Skin of body (tissue), 2 donors: ENCODE measurements around a stretch of chr20.

DNA sequence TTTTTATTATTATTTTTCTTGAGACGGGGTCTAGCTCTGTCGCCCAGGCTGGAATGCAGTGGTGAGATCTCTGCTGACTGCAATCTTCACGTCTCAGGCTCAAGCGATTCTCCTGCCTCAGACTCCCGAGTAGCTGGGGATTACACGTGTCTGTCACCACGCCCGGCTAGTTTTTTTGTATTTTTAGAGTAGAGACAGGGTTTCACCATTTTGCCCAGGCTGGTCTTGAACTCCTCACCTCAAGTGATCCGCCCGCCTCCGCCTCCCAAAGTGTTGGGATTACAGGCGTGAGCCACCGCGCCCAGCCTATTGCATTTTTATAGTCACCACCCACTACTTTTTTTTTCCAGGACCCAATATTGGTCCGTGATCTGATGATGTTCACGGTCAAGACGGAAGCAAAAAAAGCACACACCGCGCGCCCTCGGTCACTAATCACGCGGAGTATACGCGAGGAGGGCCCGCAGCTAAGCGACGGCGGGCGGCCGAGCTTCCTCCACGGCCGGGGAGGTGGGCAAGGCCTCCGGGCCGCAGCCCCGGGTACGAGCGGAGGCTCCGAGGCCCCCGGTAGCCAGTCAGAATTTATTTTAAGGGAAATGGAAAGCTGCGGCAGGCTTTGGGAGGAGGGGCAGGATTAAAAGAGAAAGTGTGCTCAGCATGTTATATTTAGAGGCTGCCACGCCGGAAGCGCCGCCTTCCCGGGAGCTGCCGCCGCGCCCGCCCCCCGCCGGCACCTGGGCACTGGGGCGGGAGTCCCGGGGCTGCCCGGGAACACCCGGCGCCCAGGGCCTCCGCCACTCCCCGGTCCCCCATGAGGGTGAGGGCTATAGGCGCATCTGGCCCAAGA, 930 bp upstream of the LSM14B start:
- RAMPAGE, long total RNA: no peak

DNA sequence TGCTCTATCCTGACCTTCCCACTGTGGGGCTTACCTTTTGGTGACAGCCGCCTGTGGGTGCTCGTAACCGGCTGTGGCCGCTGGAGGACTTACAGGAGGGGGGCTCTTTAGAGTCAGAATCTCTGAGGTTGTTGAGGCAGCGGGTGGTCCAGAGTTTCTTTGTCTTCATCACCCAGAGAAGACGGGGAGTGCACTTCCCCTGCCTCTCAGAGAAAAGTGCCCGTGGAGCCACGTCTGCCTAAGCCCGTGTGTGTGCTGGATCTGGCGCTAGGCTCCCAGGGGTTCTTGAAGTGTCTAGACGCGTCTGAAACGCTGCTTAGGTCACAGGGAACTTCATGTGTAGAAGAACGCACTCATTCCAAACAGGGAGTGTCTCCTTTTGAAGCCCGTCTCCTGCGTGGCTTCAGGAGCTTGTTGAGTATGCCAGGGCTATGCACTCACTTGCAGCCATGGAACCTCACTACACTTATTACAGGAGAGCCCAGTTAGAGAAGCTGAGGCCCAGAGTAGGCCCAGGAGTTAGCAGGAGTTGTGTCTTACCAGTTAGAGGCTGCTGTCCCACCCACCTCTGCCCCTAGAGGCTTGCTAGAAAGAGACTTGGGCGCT, 1.2 kb downstream of the LSM14B start:
- RAMPAGE, long total RNA: no peak

DNA sequence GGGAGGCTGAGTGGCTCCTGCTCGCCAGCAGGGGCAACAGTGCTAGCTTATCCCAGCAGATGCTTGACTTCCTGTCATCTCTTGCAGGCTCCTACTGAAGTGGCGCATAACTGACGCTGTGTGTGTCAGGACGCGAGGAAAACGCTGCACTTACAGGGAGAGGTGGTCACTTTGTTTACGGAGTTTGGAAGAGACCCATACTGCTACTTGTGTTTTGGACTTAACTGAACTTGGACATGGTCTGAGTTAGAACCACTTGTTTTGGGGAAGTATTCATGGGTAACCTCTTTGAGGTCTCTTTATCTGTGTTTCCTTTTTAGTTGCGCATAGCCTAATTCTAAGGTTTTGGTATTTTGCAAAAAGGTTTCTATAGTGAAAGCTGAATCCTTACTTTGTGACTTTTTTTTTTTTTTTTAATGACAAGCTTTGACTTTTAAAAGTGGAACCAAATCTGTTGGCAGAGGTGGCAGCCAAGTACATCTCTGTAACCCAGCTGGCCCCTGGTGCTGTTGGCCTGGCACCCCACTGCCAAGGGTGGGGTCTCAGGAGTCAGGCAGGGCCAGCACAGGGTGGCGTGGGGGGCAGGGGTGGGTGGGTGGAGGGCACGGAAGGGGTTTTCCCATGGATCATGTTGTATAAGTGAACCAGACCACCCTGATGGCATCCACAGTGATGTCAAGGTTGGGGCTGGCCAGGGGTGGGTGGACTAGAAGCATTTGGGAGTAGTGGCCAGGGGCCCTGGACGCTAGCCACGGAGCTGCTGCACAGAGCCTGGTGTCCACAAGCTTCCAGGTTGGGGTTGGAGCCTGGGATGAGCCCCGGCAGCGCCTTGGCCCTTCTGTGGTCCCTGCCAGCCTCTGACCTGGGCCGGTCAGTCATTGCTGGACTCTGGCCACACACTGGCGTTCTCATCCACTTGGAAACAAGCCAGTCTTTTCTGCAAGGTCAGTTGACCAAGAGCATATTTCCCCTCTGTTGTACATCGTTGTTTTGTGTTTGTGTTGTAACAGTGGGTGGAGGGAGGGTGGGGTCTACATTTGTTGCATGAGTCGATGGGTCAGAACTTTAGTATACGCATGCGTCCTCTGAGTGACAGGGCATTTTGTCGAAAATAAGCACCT, 8.8 kb downstream of the PSMA7 start:
- RAMPAGE, long total RNA: no peak

DNA sequence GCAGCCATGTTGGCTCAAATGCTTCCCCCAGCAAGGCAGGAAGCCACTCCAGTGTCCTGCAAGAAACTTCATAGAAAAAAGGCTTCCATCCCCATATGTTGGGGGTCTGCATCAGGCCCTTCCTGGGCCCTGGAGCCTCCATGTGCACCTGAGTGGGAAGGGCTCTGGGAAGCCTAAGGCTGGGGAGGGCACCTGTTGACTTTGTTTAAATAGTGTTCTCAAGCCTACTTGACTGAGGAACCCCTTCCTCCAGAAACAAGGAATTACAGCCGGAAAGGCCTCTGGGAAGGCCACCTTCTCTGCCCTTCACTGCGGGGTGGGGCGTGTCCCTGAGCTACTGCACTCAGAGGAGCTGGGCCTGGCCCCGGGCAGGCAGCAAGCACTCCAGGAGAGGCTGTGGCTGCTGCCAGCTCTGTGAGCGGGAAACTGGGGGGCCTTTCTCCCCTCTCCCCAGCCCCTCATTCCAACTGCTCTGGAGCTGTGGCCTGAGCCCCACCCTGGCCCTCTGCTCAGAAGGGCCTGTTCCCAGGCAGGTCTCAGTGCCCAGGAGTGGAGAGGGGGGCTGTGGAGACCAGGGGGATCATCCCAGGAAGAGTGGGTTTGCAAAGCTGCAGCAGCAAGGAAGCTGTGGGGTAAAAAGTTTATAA, 4.0 kb upstream of the OSBPL2 start:
- RAMPAGE, long total RNA: no peak

DNA sequence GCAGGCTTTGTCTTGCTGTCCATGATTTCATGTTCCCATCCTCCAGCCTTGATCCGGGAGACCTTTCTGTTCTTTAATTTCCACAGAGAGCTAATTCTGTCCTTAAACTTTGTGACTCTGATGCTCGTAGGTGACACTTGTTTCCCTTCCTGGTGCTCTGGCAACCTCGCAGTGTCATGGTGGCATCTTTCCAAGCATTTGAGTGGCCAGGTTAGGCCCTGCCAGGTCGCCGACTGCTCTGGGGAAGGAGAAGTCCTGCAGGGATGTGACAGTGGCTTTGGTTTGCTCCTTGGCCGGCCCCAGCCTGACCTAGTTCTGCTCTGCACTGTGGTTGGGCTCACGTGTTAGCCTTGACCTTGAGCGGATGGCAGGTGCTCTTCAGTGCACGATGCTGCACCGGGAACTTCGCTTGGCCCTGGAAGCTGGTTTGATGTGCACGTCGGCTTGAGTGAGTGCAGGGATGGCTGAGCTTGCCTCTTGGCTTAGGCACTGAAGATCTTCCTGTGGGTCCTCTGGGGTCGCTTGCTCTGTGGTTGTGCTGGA, 8.5 kb downstream of the OSBPL2 start:
- RAMPAGE, long total RNA: no peak

DNA sequence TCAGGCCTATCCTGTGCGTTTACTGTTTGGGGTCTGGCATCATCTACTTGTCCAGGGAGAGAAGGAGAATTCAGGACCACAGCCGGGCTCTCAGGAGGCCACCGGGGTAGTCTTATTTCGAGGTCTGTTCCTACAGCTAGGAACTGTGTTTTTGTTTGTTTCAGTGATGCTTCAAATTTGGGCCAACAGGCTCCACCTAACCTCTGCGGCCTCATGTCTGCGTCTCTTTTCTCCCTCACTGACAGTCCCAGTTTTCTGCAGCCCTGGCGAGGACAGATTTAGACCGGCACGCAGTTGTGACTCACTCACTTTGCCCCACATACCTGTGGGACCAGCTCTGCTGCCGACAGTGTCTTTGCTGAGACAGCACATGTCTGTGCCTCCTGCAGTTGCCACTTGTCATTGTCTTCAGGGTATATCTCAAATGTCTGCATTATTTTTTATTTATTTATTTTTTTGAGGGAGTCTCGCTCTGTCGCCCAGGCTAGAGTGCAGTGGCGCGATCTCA, 29.2 kb downstream of the OSBPL2 start:
- RAMPAGE, long total RNA: no peak

- RAMPAGE, long total RNA: no peak
Observed at GRCh38 chr20:62304391-62304702, 1.6 kb downstream of the ADRM1 start.

GRCh38 chr20:62330739-62331249, 28.0 kb downstream of the ADRM1 start:
- RAMPAGE, long total RNA: no peak

- RAMPAGE, long total RNA: no peak
Observed at GRCh38 chr20:62358946-62360270, 7.7 kb downstream of the LAMA5 start.

- RAMPAGE, long total RNA: no peak
Observed at GRCh38 chr20:62378138-62378525, 8.8 kb upstream of the RPS21 start.

DNA sequence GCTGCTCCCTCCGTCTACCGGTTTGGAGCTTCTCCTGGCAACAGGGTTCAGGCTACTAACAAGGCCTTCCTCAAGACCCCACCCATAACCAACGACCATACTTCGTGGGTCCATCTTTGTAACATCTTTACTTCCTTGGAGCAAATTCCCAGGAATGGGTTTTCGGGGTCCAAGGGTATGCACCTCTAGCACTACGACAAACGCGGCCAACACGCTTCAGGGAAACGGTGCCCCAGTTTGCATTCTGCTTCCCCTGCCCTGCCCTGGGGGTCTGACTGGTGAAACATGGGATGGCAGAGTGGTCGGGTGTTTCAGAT, 751 bp upstream of the RPS21 start:
- RAMPAGE, long total RNA: no peak

- RAMPAGE, long total RNA: no peak
Observed at GRCh38 chr20:62481987-62482987, 6.5 kb upstream of the GATA5 start.

DNA sequence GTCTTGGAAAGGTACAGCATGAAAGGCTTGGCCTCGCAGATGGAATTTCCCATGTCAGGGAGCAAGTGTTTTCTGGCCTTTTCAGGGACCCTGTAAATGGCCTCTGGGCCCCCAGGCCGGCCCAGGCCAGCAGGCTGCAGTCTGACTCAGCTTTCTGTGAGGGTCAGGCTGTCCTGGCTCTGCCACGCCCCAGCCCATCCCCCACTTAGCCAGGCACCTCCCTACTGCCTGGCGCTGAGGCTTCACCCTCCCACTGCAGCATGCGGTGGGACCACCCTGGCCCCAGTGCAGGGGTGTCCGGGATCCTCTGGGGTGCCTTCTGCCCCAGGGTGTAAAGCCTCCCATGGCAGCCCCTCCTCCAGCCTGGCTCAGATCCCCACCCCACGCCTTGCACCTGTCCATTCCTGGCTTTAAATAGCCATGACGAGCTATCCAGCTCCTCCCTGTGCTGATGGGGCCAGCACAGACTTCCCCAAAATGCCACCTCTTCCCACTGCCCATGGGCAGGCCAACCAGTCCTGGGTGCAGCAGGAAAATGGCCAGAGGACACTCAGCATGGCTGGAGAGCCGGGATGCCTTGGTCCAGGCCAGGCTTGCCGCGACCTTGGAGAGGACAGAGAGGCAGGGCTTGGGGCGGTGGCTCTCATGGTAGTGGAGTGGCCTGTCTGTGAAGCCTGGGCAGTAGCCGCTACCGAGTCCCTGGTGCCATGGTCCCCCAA, 35.7 kb upstream of the GATA5 start:
- RAMPAGE, long total RNA: no peak

- RAMPAGE, long total RNA: no peak
Observed at GRCh38 chr20:62552953-62553645, 77.3 kb upstream of the GATA5 start.

DNA sequence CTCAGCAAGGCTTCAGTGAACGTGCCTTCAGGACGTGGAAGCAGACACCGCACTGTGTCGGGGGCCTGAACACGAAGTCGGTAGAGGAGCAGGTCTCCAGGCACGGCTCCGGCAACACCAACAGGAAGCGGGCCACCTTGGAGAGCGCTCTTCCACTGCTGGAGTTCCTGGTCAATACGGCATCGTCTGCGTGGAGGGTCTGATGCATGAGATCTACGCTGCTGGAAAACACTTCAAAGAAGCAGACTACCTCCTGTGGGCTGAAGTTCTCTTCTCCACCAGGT, 69.3 kb upstream of the SLCO4A1 start:
- RAMPAGE, long total RNA: no peak

DNA sequence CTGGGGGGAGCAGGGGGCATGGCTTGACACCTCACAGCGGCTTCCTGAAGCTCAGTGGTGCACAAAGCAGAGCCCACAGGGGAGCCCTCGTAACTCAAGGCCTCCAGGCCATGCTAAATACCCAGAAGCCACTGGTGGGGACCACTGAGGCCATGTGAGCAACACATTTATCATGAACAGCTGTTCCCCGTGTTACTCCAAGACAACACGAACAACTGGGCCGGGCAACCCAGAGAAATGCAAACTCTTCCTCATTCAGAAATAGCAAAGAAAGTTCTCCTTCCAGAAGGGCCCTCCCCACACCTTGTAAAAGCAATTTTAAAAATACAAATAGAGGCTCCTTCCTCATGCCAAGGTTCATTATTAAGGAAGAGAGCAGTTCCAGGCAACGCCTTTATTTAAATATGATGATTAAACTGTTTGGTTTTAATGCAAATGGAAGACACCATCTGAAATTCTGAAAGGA, 36.3 kb upstream of the SLCO4A1 start:
- RAMPAGE, long total RNA: no peak

- RAMPAGE, long total RNA: no peak
Observed at GRCh38 chr20:62671598-62672028, 29.3 kb downstream of the SLCO4A1 start.

GRCh38 chr20:62717988-62718597, 9.5 kb downstream of the NTSR1 start:
- RAMPAGE, long total RNA: no peak

DNA sequence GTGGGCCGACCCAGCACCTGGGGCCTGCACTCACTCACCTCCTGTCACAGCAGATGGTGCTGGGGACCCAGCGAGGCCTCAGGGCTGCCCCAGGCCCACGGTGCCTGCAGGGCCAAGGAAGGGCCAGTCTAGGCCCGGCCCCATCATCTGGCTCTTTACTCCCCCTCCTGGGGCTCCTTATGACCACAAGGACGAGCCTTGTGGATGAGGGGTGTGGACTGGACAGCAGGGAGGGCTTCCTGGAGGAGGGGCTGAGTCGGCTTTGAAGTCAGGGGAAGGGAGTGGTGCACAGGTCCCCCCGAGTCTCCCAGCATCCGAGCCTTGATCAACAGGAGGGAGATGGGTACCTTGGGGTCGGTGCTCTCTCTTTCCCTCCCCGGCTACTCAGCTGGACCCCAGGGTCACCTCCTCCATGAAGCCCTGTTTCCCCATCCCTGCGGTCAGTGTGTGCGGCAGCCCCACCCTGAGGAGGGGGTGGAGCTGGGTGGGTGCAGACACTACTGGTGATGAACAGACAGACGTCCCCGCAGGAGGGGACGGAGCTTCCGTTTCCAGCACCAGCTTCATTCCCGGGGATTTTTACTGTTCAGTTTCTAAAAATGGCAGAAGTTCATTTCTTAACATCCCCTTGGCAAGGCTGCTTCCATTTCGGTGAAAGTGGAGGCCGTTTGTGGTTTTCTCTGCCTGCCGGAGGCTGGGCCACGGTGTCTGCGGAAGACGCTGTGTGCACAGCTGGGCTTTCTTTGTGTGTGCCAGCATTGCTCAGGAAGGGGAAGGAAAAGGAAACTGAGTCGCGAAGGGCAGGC, 19.5 kb downstream of the NTSR1 start:
- RAMPAGE, long total RNA: no peak

- RAMPAGE, long total RNA: no peak
Observed at GRCh38 chr20:62899674-62900115, 26.6 kb downstream of the DIDO1 start.